Smooth muscle cell (in vitro differentiated cells): Measurements from ENCODE around the genes SULT1C3 and GCC2.

DNA sequence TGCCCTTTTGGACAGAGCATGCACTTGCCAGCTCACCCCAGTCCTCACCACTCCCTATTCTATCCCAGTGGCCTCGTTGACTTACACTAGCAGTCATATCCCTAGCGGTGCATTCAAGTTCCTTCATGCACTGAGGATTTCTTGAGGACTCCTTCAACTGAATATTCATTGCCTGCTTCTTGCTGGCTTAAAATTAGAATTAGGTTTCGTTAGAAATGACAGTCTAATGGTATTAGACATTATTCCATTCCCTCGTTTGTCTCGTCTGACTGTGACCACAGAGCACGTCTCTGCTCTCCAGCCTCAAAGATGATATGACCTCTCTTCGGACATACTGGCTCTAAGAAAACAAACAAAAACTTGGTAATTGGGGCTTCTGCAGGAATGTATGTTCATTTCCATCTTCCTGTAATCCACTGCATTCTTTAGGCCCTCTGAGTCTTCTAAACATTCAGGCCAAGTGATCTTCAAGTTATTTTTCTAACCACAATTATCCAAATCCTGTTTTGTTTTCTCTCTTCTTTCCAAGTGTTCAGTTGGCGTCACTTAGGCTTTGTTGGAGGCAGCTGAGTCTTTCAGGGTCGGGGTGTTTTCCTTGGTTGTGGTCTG is 88.2 kb upstream of the FHL2 start:
- RAMPAGE, long total RNA, result no peak

DNA sequence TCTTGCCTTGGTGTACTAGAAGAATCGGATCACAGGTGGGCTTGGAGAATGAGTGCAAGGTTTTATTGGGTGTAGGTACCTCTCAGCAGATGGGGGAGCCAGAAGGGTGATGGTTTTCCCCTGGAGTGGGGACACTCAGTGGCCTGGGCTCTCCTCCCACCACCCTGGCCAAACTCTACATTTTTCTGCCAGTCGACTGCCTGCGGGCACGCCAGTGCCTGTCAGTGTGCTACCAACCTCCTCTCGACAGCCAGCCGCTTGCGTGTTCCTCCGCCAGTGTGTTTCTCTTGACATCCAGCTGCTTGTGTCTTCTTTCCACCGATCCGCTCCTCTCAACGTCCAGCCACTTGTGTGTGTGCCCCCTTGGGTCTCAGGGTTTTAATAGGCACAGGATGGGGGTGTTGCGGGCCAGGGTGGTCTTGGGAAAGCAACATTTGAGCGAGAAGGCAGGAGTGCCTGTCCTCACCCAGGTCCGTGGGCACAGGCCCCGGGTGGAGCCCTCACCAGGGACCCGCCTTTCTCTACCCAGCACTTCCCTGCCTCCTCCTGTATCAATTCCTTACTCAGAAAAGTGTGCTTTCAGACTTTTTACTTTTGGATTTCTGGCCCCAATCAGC is 95.7 kb upstream of the FHL2 start:
- RAMPAGE, long total RNA, result no peak

GRCh38 chr2:105809352-105810152 is 64.8 kb downstream of the NCK2 start:
- RAMPAGE, long total RNA, result no peak

DNA sequence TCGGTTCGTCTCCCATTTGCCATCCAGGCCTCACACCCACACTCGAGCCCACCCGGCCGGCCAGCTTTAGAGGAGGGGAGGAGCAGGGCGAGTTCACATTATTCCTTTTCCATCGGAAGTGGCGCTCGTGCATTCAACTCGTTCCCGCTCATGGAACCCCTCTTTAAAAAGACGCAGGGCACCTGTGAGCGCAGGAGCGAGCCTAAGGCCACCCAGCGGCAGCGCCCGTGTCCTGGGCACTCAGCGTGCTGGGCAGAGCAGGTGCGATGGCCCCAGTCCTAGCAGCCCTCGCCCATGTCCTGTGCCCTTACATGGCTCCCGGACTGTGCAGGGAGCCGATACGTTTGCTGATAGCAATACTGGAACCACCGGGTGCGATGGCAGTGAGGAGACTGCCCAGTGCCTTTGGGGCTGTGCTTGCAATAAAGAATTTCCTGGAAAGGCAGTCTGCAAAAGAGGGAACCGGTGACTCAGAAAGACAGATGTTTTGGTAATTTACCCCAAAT is 148.7 kb downstream of the NCK2 start:
- RAMPAGE, long total RNA, result no peak

GRCh38 chr2:106137923-106138498 is 56.1 kb downstream of the UXS1 start:
- RAMPAGE, long total RNA, result no peak

DNA sequence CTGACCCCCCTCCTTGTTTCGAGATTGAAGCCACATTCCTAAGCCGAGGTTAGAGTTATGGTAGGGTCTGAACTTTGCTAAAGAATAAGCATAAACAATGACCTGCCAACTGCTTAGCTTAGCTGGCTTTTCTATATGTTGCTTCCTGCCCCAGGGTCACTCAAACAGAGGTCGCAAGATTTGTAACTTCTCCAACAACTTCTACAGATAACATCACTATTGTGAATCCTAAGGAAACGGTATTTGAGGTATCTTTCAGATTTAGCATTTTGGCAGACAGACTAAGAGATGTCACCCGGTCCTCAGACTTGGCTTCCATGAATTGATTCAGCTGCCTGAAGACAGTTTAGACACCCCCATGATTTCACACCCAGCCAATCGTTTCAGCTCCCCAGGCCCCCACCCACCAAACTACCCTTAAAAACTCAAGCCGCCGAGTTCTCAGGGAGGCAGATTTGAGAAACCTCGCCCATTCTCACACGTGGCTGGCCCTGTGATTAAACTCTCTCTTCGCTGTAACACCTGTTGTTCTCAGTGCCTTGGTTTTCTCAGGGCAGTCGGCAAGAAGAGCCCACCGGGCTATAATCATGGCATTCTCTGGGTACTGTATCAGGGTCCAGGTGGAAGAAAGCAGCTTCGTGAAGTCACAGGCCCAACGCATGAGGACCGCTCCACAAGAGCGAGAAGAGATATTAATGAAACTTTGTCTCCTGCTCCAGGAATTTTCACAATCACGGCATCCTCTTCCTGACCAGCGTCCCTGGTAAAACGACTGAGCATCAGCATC is 35.3 kb downstream of the UXS1 start:
- RAMPAGE, long total RNA, result no peak

- RAMPAGE, long total RNA, result no peak
Observed at GRCh38 chr2:106193303-106193587, 856 bp downstream of the UXS1 start.

- RAMPAGE, long total RNA, result no peak
Observed at GRCh38 chr2:108239524-108240285, at the start of gene SULT1C3. Gene SULT1C3 (plus strand): TSS chr2:108239968.

DNA sequence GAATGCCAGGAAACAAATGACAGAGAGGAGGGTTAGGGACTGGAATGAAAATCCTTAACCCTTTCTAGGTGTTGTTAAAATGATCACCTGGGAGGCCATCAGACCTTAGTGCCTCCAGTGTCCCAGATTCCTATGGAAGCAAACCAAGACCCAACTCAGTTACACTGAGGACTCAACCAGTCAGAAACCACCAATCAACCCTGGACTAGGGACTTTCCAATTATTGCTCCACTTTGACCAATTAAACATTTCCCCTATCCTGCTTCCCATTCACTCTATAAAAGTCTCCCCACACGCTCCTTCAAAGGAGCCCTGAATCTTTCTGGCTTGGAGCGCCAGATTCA is 20.9 kb upstream of the SULT1C2 start:
- RAMPAGE, long total RNA, result no peak

DNA sequence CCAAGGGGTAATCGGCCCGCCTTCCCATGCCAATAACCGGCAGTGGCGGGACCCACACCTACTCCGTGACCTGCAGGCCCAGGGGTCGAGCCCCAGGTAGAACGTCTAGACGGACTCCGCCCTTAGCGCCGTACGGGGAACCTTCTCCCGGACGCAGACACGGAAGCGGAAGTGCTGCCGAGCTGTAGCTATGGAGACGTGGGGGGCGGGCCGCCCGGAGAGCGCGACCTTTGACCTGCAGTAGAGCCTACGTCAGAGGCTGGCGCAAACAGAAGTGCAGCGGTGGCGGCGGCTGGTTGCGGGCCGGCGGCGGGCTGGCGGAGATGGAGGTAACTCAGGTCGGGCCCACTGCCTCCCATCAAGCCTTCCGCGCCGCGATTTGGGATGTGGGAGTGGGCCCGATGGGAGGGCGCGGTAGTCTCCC is at the start of gene GCC2:
TSS of gene GCC2 (plus strand) at position 255 of the 424 bp plus-strand sequence.
- RAMPAGE, long total RNA, result start-site peak on the plus strand centred at position 272 of the sequence, 59 bp wide, 412 and 548 reads in 2 replicates

GRCh38 chr2:108591141-108591795 is 57.0 kb downstream of the LIMS1 start:
- RAMPAGE, long total RNA, result no peak

- RAMPAGE, long total RNA, result no peak
Observed at GRCh38 chr2:108596099-108596828, 62.0 kb downstream of the LIMS1 start.

GRCh38 chr2:108617519-108618096 is 83.3 kb downstream of the LIMS1 start:
- RAMPAGE, long total RNA, result no peak

DNA sequence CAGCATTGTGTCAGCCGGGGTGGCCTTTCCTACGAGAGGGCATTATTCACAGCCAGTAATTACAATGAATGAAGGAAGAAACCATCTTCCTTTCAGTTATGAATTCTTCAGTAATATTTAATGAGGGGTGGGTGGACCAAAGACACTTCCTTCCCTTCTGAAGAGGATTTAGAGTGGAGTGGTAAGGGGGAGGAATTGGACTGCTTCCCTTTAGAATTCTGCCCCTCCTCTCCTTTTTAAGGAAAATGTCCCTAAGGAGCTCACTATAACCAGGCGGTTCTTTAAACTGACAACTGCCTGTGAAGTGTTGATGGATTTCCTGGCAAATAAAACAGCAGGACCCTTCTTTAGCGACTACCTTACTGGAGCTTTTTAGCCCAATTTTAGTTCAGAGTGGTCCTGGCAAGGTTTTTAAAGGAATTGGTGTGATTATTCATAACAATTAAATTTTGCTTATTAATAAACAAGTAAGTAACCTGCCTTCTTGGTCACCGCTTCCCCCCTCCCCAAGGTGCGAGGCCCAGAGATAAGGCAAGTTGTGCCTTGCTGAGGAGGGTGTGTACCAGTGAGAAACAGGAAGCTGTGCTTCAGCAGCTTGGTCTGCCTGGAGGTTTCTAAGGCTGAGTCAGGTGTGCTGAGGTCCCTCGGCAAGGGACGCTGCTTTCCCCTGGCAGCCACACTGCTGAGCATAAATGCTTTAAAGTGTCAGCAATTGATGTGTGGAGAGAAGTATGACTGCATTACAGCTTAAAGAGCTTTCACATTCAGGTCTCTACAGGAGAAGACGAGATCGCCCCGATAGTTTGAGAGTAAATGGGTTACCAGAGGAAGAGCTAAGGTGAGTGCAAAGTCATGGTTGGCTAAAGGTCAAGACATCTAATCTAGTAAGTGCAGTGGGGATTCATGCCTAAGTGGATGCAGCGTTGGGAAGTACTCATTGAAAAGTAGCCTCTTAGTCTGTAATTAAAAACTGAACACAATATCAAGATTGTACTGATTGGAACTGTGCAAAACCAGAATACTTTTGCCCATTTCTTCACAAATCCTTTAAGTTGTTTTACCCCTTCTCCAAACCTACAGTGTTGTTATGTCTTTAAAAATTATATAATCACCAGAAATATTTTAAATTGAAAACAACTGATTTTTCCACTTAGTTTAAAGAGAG is 86.7 kb downstream of the LIMS1 start:
- RAMPAGE, long total RNA, result start-site peak on the plus strand centred at position 700 of the sequence, 250 bp wide, 61 and 25 reads in 2 replicates

GRCh38 chr2:108644470-108645152 is 74.7 kb upstream of the RANBP2 start:
- RAMPAGE, long total RNA, result no peak

DNA sequence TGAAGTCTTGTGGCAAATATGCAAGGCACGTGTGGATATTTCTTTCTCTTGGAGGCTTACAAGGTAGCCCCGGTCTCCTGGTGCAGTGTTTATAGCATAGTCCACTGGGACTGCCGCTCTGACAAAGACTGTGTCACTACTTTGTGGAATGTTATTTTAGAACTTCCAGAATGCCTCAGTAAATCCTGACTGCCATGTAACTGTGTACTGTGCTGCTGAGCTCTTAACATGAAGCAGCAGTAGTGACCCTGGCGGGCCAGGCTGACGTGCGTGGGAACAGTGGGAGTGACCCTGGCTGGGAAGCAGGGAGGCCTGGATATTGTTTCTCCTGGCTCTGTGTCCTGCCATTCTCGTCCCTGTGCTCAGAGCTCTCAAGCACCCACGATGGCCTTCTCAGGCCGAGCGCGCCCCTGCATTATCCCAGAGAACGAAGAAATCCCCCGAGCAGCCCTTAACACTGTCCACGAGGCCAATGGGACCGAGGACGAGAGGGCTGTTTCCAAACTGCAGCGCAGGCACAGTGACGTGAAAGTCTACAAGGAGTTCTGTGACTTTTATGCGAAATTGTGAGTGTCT is 64.5 kb upstream of the RANBP2 start:
- RAMPAGE, long total RNA, result no peak

GRCh38 chr2:108727791-108728298 is 8.6 kb downstream of the RANBP2 start:
- RAMPAGE, long total RNA, result no peak

DNA sequence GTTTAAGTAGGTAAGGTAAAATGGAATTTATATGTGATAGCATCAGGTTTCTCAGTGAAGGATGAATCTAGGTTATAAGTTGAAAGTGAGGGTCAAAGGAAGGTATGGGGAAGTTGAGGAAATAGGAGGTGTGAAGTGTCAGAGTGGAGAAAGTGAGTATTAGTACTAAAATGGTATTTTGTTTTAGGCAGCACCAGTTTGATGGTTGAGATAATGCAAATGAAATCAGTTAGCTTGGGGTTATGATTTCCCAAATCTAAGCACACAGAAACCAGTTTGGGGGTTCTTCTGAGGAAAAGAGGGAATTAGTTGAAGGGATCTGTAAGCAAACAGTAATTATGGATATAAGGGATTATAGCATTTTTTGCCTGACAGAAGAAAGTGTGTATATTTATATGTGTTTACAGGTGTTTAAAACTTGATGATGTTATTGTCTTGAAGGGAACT is 14.9 kb downstream of the RANBP2 start:
- RAMPAGE, long total RNA, result no peak

DNA sequence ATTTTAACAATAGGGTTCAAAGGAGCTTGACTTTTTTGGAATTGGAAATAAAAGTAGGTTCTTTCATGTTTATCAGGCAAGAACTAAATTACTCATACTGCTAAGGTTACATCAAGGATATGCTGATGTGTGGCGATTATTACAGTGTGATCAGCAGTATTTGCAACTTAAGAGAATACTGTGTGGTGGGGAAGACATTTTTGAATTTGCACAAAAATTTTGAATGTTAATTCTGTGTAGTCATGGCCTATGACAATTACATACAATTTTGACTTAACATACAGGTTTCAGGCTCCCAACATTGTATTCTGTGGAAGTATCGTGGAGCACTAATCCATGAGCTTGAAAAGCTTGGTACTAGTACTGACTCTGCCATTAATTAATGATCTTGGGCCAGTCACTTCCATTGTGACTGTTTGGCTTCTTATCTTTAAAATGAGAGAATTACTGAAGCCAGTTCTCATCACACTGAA is 30.2 kb upstream of the CCDC138 start:
- RAMPAGE, long total RNA, result no peak

GRCh38 chr2:108763202-108764465 is 22.9 kb upstream of the CCDC138 start:
- RAMPAGE, long total RNA, result no peak